Endometrial microvascular endothelial cells (primary cell): ENCODE measurements around the gene F2R.

DNA sequence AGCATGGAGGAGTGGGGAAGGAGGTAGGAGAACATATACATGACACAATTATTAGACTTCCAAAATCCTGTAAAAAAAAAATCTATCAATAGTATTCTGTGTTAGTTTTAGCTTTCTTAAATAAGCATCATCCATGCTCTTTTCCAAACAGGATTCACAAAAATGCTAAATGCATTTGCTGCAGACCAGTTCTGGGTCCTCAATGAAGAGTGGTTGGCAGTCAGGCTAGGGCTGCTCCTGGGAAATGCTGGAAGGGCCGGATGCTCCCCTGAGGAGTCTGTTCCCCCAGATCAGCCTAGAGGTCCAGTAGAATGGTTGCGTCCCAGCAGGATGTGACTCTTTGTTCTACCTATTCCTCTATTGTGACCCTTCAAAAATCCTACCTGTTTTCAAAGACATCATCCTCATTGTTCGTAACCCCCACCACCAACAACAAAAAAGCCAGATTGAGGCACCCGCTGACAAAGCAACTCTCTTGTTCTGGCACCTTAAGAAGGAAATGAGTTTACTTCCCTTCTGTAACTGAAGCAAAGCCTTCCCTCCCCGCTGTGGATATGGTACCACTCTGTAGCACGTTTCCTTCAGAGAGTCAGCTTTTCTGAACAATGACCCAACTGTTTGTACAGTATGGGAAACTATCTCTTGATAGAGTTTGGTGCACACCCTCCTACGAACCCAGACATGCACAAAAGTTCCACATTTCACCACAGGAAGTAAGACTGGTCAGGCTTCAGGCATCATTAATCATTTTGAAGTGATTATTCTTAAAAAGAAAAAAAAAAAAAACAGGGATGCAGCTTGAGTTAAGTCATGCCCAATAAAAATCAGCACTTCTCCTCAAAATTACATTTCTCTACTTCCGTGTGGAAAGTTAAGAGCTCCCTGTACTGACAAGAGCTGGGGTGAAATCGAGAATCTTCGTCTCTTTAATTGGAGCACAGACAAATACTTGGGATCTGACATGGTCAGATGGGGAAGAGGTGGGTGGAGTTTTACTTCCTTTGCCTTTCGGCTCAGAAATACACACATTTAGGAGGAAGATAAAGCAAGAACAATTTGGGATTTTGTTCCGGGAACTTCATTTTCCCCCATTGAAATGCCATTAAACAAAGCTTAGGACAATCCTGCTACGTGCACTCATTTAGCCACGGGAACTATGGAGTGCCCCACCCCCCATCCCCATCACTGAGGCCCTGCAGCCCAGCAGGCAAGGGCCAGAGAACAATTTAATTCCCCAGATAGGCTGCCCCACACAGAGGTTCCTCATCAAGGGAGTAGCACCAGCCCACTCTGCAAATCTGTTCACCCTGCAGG, 207.0 kb downstream of the ENC1 start:
- RAMPAGE, long total RNA = no peak

DNA sequence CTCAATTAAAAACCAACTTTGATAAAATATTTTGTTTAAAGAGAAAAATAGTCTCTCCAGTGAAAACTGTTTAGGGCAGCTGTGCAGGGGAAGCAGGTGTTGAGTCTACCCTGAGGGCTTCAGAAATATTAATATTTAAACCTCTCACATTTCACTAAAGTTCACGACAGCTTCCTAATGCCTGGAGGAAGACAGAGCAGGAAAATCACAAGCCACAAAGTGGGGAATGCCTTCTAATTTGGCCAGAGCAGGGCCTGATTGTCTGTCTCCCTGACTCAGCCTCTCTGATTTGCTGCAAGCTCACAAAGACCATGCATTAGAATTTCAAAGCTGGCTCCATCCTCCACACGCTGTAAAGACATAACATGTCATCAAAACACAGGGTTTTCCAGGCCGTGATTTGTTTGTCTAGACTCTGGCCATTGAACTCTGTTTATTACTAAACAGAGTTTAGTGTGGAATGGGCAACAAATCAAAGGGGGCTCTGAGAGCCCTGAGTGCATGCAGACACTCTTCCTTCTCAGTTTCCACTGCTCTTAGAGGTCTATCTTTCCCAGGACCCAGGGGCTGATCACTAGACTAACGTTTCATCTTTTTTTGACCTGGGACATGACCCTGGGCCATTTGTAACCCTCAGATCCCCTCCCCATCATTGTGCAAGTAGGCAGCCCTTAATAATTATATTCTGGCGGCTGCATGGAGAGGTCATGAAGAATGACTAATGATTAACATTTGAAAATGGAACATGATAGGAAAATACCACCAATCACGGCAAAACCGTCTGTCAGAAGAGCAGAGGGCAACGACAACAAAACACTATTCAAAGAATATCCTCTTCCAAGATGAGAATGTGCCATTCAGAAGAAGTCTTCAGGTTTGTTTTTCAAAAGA, 140.3 kb downstream of the ENC1 start:
- RAMPAGE, long total RNA = no peak

DNA sequence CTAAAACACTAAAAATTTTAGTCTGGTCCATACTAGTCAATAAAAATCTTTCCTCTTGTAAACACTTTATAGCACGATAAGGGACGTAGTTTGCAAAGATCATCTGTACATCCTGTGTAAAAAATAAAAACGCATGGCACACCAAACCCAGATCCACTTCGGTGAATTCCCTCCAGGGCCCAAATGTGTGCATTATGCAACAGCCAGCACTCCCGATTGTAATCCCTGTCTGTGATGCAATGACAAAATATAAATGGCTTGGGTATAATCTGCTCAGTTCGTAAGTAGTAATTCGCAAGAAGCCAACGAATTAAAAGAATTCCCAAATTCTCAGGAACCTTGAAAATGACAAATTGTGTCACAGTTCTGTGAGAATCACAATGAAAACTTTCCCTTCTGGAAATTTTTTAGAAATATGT, 1.3 kb downstream of the FAM169A start:
- RAMPAGE, long total RNA = no peak

GRCh38 chr5:74865564-74865712, 749 bp downstream of the FAM169A start:
- RAMPAGE, long total RNA = no peak

- RAMPAGE, long total RNA = no peak
These were observed 483 bp upstream of the FAM169A start for GRCh38 chr5:74866725-74867015.

GRCh38 chr5:74947965-74948579, 81.9 kb upstream of the FAM169A start:
- RAMPAGE, long total RNA = no peak

- RAMPAGE, long total RNA = no peak
These were observed 3.4 kb upstream of the GCNT4 start for GRCh38 chr5:75055500-75056404.

DNA sequence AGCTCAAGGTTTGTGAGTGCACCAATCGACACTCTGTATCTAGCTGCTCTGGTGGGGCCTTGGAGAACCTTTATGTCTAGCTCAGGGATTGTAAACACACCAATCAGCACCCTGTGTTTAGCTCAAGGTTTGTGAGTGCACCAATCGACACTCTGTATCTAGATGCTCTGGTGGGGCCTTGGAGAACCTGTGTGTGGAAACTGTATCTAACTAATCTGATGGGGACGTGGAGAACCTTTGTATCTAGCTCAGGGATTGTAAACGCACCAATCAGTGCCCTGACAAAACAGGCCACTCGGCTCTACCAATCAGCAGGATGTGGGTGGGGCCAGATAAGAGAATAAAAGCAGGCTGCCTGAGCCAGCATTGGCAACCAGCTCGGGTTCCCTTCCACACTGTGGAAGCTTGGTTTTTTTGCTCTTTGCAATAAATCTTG, 2.8 kb upstream of the HMGCR start:
- RAMPAGE, long total RNA = no peak

DNA sequence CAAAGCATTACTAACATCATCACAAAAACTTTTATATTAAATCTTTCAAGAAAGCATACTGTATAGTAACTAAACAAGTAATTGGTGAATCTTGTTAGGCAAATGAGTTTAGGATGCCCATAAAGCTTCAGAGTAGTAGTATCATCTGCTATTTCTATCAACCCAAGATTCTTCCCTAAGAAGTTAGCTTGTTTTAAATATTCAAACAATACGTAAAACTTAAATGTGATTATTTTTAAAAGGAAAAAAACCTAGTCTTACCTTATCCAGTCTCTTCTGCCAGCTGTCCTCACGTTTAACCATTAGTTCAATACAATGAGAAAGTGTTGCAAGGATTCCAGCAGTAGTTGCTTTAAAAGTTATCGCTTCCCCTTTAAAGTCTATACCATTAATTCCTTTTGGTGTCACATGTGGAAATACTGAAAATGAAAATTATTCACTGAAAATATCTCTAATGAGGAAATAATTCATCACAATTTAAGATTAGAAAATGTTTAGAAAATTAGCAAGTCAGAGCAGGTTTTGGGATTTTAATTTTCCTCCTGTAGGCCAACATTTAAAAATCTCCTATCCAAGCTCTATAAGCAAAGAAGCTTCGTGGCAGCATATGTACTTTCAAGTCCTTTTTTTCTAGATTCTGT, 79.7 kb downstream of the HMGCR start:
- RAMPAGE, long total RNA = no peak

- RAMPAGE, long total RNA = no peak
These were observed 1.5 kb downstream of the CERT1 start for GRCh38 chr5:75509945-75510321.

DNA sequence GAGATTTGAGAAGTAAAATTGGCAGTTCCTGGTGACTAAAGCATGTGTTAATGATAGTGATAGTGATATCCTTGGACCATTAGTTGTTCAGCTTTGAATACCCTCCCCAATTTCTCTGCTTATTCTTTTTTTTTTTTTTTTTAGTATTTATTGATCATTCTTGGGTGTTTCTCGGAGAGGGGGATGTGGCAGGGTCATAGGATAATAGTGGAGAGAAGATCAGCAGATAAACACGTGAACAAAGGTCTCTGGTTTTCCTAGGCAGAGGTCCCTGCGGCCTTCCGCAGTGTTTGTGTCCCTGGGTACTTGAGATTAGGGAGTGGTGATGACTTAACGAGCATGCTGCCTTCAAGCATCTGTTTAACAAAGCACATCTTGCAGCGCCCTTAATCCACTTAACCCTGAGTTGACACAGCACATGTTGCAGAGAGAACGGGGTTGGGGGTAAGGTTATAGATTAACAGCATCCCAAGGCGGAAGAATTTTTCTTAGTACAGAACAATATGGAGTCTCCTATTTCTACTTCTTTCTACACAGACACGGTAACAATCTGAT, 469 bp upstream of the ANKDD1B start:
- RAMPAGE, long total RNA = no peak

DNA sequence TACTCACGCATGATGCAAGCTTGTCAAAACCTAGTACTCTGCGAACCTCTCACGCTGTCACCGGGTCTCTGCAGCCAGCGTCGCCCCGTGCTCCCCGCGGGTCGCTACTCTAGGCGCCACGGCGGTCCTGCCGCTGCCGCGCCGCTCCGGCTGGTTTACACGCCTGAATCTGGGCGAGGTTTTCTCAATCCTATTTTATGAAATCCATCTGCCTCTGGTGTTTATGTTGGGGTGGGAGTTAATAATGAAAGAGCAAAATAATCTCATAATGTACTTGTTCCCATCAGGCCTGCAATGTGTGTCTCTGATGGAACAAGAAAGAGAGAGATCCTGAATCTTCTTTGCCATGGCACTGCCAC, 91.0 kb downstream of the SV2C start:
- RAMPAGE, long total RNA = no peak

GRCh38 chr5:76220780-76221250, 137.6 kb downstream of the SV2C start:
- RAMPAGE, long total RNA = no peak

- RAMPAGE, long total RNA = no peak
These were observed 34.8 kb upstream of the F2RL2 start for GRCh38 chr5:76657710-76658727.

- RAMPAGE, long total RNA = start-site peak on the plus strand at chr5:76716107-76716182, 505 and 572 reads in 2 replicates
These were observed at the start of gene F2R for GRCh38 chr5:76715526-76716516. Gene F2R (plus strand): TSS chr5:76716126.

- RAMPAGE, long total RNA = no peak
These were observed 20.3 kb downstream of the F2R start for GRCh38 chr5:76736232-76736640.

DNA sequence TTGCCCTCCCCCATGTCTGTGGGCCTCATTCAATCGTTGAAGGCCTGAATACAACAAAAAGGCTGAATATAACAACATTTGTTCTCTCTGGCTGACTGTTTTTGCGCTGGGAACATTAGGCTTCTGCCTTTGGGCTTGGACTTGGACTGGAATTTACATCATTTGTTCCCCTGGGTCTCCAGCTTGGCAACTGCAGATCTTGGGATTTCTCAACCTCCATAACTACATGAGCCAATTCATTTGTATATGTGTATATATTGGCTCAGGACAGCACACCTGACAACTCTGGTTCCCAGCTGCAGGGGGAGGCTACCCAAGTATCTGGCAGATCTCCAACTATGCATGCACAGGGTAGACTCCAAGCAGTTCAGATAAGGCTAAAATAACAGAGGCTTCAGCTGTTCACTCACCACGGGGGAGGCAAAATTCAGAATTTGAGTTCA, 31.6 kb upstream of the F2RL1 start:
- RAMPAGE, long total RNA = no peak

- RAMPAGE, long total RNA = no peak
These were observed 7.6 kb upstream of the F2RL1 start for GRCh38 chr5:76811102-76811740.

GRCh38 chr5:77076801-77078009, 9.9 kb downstream of the ZBED3 start:
- RAMPAGE, long total RNA = no peak

- RAMPAGE, long total RNA = no peak
These were observed 59.4 kb upstream of the ZBED3 start for GRCh38 chr5:77146309-77147080.